Right atrium auricular region (tissue), 2 donors: Measurements from ENCODE around the genes STPG1 and LDLRAP1.

- PRO-cap: no peak
- RAMPAGE, long total RNA, 2 experiments: no peak in any of the 2 experiments
Observed at GRCh38 chr1:23533046-23533501, 2.0 kb upstream of the E2F2 start.

DNA sequence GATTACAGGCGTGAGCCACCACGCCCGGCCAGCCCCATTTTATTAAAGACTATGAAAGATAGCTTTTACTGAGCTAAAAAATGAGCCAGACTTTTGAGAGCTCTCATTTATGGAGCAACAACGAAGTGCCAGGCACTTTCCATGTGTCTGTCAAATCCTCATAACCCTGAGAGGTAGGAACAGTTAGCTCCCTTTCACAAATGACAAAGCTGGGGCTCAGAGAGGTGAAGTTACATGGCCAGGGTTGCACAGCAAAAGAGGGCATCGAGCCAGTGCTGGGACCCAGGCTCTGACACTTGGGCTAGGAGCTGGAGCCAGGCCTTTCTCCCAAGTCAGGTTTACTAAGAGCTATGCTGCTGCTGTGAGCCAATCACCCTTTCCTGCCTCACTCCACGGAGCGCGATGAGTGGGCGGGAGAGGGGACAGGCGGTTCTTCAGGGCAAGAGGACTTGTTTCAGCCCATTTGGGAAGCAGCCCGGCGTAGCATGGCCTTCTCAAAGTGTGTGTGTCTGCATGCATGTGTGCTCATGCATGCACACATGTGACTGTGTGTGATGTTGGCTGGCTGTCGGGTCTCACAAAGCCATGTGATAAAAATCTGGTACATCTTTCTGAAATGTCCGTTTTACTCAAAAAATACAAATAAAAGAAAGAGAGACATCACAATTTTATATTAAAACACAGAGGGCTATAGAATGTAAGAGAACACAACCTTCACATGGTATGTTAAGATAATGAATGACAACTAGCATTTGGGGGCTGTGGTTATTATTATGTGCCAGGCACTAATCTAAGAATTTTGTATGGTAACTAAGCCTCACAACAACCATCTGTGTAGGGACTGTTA, 10.5 kb downstream of the ID3 start:
- PRO-cap: bidirectional peak, plus-strand start at position 463 of the sequence, minus-strand start at position 341 of the sequence
- RAMPAGE, long total RNA, 2 experiments: no peak in any of the 2 experiments

DNA sequence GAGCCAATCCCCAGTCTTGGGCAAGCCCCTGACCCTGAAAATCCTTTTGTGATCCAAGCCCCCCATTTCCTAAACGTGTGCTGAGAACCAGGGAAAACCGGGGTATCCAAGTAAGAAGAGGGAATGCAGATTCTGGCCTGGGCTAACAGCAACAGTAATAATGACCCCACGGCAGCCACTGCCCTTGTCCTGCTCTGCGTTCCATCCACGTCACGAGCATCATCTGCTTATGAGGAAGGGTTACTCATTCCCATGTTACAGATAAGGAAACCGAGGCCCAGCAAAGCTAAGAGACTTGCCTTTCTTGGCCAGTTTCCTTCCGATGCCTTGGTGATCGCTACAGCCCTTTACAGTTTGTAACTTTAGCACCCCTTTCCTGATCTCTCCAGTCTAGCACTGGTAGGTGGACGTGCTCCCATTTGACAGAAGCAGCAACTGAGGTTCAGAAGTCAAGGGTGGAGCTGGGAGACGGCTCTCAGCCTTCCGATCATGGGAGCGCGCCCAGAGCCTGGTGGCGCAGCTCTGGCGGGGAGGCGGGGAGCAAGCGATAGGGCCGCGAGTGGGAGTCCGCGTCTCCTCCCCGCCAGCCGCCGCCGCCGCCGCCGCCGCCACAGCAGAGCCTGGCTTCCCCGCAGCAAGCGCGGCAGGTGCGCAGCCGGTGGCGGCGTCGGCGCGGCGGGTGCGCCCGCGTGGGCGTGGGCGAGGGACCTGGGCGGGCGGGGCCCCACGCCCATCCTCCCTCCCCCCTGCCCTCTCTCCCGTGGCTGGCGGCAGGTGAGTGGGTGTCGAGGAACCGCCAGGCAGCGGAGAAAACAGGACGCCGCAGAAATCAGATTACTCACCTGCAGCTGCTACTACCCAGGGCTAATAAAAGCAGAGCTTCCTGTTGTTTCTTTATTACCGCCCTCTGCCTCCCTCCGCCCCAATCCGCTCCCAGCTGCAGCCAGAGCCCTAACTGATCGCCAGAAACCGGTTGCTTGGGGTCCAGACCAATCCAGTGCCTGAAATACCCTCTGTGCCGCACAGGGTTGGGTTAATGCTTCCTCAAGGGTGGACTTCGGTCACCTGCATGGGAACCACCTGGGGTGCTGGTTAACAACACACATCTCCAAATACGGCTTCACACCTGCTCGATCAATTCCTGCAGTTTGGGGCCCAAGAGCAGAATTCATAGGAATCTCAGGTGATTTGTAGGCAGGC, 60.1 kb upstream of the ID3 start:
- PRO-cap: unidirectional peak, minus-strand start at position 869 of the sequence
- RAMPAGE, long total RNA, 2 experiments: no peak in any of the 2 experiments

DNA sequence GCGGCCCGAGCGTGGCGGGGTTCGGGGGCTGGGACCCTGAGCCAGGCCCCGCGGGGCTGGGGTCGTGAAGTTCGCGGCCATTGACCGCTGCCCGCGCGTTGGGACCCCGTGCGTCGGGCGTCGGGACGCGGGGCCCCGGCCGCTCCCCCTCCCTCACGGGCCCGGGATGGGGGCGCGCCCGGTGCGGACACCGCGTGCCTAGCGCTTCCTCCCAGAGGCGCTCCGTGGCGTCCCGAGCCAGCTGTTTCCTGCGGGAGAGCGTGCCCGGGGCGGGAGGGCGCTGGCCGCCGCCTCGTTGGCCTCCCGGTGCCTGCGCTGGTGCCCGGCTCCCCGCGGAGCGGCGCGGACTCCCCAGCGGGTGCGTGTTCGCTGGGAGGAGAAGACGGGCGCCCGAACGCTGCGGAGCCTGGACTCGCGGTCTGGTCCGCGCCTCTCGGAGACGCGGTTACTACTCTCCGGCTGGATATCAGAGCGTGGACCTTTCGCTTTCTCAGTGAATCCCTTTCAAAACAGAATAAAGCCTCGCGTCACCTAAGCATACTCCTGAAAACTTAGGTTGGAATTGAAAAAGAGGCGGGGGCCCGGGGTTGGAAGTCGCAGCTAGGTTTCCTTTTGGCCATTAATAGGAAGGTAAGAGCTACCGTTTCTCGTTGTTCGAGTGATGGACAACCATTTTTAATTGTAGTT, 513 bp downstream of the ELOA start:
- PRO-cap: no peak
- RAMPAGE, long total RNA, 2 experiments: no peak in any of the 2 experiments

DNA sequence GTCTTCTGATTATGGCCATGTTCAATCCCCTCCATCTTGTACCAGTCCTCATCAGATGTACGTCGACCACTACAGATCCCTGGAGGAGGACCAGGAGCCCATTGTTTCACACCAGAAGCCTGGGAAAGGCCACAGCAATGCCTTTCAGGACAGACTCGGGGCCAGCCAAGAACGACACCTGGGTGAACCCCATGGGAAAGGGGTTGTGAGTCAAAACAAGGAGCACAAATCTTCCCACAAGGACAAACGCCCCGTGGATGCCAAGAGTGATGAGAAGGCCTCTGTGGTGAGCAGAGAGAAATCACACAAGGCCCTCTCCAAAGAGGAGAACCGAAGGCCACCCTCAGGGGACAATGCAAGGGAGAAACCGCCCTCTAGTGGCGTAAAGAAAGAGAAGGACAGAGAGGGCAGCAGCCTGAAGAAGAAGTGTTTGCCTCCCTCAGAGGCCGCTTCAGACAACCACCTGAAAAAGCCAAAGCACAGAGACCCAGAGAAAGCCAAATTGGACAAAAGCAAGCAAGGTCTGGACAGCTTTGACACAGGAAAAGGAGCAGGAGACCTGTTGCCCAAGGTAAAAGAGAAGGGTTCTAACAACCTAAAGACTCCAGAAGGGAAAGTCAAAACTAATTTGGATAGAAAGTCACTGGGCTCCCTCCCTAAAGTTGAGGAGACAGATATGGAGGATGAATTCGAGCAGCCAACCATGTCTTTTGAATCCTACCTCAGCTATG, 8.0 kb downstream of the ELOA start:
- PRO-cap: no peak
- RAMPAGE, long total RNA, 2 experiments: no peak in any of the 2 experiments

DNA sequence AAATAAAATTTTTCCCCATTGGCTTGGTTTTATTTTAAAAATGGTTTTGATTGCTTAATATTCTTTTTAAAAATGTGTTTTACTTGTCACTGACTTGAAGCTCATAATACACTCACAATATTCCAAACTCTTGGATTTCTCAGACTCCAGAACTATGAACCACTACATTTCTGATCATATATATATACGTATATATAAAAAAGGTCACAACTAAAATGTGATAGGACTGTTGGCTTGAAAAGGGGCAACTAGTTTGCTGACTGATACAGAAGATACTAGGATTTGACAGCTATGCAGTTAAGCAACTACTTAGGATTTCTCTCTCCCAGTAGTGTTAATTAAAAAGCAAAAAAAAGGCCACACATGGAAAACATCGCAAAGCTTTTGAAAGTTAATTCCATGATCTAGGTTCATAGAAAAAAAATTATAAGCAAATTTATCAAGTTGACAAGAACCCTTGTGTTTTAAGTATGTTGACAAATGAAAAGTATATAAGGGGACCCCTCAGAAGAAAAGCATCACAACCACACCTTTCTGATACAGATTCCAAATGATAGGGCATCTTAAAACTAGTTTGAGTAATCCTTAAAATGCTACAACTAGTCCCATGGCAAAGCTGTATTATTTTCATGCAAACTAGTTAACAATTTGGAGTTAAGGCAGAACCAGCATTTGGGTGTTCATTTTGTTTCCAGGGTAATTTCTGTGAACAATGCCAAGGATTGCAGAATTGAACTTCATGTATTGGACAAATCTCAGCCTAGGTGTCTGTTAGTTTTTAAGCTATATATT, 4.0 kb downstream of the PNRC2 start:
- PRO-cap: no peak
- RAMPAGE, long total RNA, 2 experiments: no peak in any of the 2 experiments

GRCh38 chr1:24102762-24103300, 9.1 kb downstream of the MYOM3 start:
- PRO-cap: no peak
- RAMPAGE, long total RNA, 2 experiments: no peak in any of the 2 experiments

DNA sequence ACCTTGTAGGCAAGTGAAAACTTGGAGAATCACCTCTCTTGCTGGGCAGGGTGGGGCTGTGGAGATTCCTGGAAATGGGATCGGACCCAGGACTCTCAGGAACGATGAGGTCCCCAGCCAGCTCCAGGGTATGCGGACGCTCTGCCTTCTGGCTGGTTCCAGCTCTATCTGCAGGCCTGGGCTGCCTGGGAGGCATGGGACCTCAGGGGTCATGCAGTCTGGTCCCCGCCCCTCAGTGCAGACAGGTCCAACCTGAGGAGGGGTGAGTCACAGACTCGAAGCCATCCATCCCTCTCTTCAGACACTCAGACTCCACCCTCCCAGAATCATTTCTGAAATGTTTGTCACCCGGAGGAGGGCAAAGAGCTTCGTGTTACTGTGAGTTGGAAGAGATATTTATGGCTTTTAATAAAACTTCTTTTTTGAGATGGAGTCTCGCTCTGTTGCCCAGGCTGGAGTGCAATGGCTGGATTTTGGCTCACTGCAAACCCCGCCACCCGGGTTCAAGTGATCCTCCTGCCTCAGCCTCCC, 5.8 kb upstream of the MYOM3 start:
- PRO-cap: no peak
- RAMPAGE, long total RNA, 2 experiments: no peak in any of the 2 experiments

DNA sequence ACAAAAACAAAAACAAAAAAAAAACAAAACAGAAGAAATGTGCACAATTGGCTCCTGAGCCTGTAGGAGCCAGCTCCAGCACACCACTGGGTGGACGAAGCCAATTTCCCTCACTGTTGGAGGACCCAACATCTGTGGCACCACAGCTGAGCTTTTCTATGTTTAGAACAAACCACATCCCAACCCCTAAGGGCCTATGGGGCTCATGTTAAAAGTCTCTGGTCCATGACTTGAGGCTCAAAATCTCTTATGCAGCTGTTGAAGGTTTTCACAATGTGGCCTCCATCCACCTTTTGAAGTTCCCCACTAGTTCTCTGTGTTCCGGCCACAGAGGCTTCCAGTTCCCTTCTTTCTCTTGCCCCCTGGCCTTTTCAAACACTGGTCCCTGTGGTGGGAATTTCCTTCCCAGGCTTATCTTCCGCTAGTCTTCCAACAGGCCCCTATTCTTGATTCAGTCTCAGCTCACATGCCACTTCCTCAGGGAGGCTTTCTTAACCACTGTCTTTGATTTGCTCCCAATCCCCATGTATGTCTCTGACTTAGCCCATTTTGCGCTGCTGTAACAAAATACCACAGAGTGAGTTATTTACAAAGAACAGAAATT, 3.9 kb upstream of the IFNLR1 start:
- PRO-cap: no peak
- RAMPAGE, long total RNA, 2 experiments: no peak in any of the 2 experiments

GRCh38 chr1:24192817-24193631, 5.9 kb upstream of the IFNLR1 start:
- PRO-cap: no peak
- RAMPAGE, long total RNA, 2 experiments: no peak in any of the 2 experiments

- PRO-cap: no peak
- RAMPAGE, long total RNA, 2 experiments: no peak in any of the 2 experiments
Observed at GRCh38 chr1:24318194-24318619, 950 bp upstream of the GRHL3 start.

- PRO-cap: bidirectional peak, plus-strand start at chr1:24413903, minus-strand start at chr1:24413664
- RAMPAGE, long total RNA, 2 experiments: start-site peak on the minus strand in 2 of 2 experiments, at chr1:24413699-24413776 at its widest, 84 to 85 reads per replicate
Observed at GRCh38 chr1:24413267-24414183, at the start of gene STPG1. Gene STPG1, minus strand, starts transcription at chr1:24413782.

DNA sequence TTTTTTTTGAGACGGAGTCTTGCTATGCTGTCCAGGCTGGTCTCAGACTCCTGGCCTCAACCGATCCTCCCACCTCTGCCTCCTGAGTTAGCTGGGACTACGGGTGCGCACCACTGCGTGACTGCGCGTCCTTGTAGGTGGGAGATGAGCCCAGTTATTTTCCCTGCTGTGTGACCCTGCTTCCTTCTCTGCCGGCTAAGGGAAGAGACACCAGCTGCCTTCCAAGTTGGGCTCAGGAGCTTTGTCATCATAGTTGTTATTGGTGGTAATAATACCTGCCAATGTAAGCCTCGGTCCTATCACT, 969 bp upstream of the RCAN3 start:
- PRO-cap: no peak
- RAMPAGE, long total RNA, 2 experiments: no peak in any of the 2 experiments

DNA sequence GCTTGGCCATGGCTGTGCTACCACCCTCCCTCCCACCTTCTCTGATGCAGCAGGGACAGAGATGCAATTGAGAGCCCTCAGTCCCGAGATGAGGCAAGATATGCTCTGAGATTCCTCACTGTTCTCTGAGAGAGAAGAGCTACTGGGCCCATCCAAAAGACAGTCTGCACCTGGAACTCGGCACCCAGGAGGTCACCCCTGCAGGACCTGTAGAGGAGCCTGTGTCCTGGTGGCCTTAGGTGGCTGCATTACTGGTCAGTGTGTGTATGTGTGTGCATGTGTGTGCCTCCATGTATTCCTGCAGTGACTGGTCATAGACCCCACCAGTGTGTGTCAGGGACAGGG, 33.5 kb downstream of the NCMAP start:
- PRO-cap: no peak
- RAMPAGE, long total RNA, 2 experiments: no peak in any of the 2 experiments

DNA sequence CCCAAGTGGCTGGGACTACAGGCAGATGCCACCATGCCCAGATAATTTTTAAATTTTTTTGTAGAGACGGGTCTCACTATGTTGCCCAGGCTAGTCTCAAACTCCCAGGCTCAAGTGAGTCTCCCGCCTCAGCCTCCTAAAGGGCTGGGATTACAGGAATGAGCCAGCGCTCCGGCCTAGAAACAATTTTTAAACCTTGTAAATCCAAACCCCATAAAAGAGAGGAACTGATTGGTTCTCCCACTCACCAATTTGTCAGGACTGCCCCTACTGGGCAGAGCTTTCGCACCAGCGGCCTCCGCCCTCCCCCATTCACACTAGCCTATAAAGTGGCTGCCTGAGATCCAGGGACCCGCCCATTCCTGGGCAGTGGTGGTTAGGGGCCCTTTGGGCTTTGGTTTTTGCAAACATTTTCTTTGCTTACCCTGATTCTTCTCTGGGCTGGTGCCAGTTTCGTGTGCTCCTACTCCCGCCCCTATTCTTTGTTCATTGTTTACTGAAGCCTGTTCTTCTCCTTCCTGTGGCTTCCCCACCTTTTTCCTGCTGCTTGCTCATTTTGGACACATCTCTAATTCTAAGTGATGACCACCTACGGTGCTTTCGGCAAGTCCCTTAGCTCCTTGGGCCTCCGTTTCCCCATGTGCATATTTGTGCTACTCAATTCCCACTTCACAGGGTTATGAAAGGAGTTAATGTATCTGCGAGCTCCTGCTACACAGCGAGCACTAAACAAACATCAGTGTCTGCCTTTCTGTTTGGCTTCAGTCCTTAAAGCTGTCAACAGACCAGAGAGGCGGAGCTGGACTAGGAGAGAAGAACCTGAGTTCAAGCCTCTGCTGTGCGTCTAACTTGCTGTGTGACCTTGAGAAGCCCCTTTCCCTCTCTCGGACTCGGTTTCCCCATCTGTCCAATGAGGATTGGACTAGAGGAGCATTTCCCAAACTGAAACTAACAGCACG, 39.8 kb upstream of the CLIC4 start:
- PRO-cap: unidirectional peak, minus-strand start at position 191 of the sequence
- RAMPAGE, long total RNA, 2 experiments: no peak in any of the 2 experiments

- PRO-cap: no peak
- RAMPAGE, long total RNA, 2 experiments: no peak in any of the 2 experiments
Observed at GRCh38 chr1:24904664-24905113, 25.4 kb downstream of the RUNX3 start.

DNA sequence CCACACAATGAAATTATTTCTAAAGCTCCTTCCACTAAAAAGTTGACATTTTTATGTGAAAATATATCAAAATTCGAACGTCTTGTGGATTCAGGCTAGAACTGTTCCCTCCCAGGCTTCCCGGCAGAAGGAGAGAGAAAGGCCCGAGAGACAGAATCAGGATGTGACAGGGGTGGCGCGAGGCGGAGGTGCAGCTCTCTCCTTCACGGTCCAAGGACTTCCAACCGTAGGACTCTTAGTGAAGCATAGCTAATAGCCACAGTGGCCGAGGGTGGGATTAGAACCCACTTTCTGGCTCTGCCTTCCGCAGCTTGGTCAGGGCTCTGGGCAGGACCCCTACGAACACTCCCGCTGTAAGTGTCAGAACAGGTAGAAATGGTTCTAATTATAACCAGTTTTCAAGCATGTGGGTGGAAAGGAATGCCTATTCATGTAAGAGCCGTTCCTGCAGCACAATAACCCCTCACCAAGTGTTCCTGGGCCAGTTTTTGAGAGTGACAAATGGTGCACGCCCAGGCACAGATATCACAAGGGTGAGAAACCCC, 86.5 kb downstream of the SYF2 start:
- PRO-cap: no peak
- RAMPAGE, long total RNA, 2 experiments: no peak in any of the 2 experiments

DNA sequence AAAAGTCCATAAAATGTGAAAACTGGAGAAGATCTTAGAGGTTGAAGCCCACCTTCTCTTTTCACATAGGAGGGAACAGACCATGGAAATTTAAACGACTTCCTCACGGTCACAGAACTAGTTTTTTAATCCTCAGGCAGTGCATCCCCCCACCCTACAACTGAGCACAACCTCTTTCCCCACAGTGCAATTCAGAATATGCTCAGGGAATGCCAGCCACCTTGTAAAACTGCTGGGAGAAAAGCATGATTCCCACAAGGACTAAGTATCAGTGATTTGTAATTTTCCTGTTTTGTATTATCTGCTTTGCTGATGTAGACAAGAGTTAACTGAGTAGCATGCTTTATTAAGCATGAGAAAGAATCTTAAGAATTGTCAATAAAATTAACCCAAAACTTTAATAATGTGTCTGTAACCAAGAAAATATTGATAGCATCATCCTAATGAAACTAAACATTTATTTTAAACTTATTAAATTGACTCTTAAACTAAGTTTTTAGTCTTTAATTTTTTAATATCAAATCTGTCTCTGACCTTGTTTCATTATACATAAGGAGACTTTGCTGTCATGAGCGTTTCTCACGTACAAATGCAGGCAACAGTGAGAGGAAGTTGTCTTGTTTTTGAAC, 23.9 kb downstream of the TMEM50A start:
- PRO-cap: no peak
- RAMPAGE, long total RNA, 2 experiments: no peak in any of the 2 experiments

- PRO-cap: no peak
- RAMPAGE, long total RNA, 2 experiments: no peak in any of the 2 experiments
Observed at GRCh38 chr1:25501062-25501670, 42.2 kb upstream of the LDLRAP1 start.

- PRO-cap: bidirectional peak, plus-strand start at chr1:25543607, minus-strand start at chr1:25543466; unidirectional peak, plus-strand start at chr1:25543789
- RAMPAGE, long total RNA, 2 experiments: no peak in any of the 2 experiments
Observed at GRCh38 chr1:25543160-25544337, at the start of gene LDLRAP1. Gene LDLRAP1, plus strand, starts transcription at chr1:25543606.